Occipital lobe (tissue), 2 donors: ENCODE measurements around the genes TBR1 and SCN9A.

- RAMPAGE, long total RNA: no peak
These were observed 63.6 kb upstream of the PSMD14 start for GRCh38 chr2:161244379-161245234.

DNA sequence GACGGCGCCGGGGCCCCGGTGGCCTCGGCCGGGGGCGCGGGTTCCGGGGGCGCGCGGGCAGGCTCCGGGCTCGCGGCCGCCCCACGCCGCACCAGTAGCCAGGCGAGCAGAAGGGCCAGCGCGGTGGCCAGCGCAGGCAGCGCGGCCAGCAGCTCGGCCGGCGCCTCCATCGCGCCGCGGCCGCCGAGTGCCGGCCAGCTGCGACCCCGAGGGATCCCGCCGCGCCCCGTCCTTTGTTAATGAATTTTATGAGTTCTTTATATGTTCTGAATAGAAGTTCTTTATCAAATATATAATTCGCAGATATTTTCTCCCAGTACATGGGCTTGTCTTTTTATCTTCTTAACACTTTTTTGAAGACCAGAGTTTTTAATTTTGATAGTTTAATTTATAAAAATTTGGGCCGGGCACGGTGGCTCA is 32.9 kb downstream of the PSMD14 start:
- RAMPAGE, long total RNA: no peak

- RAMPAGE, long total RNA: no peak
These were observed 1.6 kb upstream of the TBR1 start for GRCh38 chr2:161414358-161415074.

DNA sequence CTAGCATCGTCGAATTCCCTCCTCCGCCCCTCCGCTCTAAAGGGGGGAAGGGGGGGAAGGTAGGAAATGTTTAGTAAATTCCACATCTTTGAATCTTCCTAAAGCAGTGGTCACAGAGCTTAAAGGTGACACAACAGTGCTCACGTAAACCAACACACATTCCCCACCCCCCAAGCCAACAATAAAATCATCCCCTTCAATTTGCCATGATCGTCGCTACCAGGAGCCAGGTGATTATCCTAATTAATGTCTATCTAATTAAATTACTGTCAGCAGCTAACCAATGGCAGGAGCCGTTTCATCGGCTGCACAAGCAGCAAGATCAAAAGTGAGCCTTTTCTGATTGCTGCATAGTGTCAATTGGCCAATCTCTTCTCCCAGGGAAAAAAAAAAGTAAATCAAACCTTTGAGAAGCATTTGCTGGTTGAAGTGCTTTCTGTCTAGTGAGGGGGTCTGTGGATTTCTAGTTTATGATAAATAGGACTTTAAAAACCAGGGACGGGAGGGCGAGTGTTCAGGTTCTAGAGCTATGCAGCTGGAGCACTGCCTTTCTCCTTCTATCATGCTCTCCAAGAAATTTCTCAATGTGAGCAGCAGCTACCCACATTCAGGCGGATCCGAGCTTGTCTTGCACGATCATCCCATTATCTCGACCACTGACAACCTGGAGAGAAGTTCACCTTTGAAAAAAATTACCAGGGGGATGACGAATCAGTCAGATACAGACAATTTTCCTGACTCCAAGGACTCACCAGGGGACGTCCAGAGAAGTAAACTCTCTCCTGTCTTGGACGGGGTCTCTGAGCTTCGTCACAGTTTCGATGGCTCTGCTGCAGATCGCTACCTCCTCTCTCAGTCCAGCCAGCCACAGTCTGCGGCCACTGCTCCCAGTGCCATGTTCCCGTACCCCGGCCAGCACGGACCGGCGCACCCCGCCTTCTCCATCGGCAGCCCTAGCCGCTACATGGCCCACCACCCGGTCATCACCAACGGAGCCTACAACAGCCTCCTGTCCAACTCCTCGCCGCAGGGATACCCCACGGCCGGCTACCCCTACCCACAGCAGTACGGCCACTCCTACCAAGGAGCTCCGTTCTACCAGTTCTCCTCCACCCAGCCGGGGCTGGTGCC is at the start of gene TBR1:
TSS of gene TBR1 (plus strand) at position 416 of the 1,131 bp plus-strand sequence.
- RAMPAGE, long total RNA: start-site peak on the plus strand centred at position 604 of the sequence, 547 bp wide, 1,427 and 1,390 reads in 2 replicates

- RAMPAGE, long total RNA: no peak
These were observed 106.6 kb downstream of the GRB14 start for GRCh38 chr2:164514314-164515356.

DNA sequence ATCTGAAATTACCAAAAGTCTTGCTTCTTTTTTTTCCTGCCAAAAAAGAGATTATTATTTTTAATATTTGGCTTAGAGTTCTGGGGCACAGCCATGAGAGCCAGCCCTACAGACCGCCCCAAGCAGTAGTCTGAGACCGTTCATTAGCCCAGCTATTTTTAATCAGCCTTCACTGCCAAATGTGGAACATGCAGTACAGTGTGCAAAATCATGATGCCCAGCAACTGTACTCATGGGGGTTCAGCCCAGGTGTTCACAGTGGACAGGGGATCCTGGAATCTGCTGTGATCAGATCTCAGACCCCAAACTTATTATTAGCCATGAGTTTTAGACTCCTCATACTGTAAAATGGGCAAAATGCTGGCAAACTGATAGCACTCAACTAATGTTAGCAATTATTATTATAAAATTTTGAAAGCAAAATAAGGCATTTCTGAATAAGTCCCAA is 60.3 kb downstream of the GRB14 start:
- RAMPAGE, long total RNA: no peak

GRCh38 chr2:164776149-164776817 is 65.3 kb downstream of the COBLL1 start:
- RAMPAGE, long total RNA: no peak

GRCh38 chr2:164785064-164786084 is 56.2 kb downstream of the COBLL1 start:
- RAMPAGE, long total RNA: no peak

DNA sequence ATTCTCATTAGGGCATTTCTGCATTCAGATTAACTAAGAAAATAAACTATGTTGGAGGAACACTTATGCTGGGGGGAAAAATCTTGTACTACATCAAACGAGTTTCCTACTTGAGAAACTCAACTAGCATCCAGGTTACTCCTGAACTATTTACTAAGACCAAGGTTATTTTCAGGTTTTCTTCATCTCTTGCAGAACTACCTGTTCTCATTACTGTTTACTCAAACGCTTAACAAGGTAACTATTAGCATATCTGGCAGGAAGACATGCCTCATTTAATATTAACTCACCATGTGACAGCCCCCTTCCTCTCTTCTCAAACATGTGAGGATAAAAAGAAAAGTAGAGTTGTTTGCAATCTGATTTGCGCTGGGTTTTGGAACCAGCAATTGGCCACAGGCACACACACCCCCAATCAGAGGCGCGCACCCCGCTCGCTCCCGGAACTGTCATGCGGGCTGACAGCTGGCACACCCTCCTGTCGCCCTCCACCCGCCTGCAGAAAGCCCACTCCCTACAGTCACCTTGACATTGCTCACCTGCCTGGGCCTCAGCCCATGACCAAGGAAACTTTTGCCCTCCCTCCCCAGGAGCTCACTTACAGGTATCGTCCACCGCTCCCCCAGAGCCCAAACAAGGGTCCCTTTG is 1.3 kb downstream of the COBLL1 start:
- RAMPAGE, long total RNA: start-site peak on the plus strand centred at position 487 of the sequence, 103 bp wide, 18 and 37 reads in 2 replicates

DNA sequence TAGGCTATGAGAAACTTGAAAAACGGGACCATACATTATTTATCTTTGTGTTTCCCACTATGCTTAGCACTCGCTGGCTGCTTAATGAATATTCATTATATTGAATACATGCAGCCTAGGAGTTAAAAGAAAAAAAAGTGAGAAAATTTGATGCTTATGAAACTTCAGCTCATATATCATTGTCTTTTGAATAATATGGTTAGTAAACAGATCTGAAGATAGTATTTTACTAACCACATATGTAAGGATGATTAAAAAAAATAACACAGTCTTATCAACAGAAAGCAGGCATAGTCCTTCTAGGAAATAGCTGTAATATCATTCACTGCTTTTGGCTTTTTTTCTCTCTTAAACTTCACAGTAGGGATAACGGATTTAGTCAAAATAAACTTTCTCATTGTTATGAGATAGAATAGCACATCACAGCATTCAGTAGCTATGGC is 67.2 kb downstream of the TTC21B start:
- RAMPAGE, long total RNA: no peak

- RAMPAGE, long total RNA: no peak
These were observed 57.0 kb upstream of the SCN1A start for GRCh38 chr2:166184704-166185244.

- RAMPAGE, long total RNA: no peak
These were observed at the start of gene SCN9A for GRCh38 chr2:166375633-166376880. Gene SCN9A, minus strand, starts transcription at chr2:166375944.

- RAMPAGE, long total RNA: no peak
These were observed 8.4 kb upstream of the SCN9A start for GRCh38 chr2:166384243-166384504.

- RAMPAGE, long total RNA: no peak
These were observed 153.7 kb downstream of the STK39 start for GRCh38 chr2:168093630-168094129.

DNA sequence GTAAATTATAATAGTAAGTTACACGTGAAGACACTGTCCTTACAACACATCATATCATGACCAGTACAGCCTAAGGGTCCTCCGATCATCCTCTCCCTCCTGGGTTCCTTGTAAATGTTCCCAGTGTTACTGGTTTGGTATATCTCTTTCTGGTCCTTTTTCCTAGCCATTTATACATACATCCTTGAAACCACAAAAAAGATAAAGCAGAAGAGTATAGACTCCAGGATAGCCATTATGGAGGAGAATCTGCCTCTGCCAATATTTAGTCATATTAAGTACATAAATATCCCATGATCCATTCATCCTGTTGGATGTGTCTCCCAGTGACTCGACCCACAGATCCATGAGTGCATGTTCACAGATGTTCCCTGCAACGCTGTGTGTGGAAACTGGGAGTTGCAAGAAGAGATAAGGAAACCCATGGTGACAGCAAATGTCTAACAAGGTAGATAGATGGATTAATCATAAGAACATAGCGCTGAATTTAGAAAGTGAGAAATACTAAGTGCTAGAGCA is 34.6 kb downstream of the STK39 start:
- RAMPAGE, long total RNA: no peak

DNA sequence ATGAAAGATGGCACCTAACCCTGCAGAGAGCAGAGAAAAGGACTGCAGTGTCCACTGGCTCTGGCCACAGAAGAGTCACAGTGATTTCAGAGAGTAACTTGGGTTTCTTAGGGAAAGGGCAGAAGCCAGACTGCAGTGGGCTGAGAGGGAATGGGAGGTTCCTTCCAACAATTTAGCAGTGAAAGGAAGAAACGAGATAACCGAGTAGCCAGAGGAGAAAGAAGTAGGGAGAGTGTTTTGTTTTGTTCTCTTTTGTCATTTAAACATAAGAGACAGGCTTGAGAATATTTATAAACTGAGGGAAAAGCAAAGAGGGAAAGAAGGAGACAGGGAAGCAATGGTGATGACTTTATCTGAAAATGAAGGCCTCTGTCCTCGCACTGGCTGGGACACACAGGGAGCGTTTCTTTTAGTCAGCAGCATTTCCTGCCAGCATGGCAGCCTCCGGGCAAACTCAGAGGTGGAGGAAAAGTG is 6.5 kb downstream of the STK39 start:
- RAMPAGE, long total RNA: no peak

DNA sequence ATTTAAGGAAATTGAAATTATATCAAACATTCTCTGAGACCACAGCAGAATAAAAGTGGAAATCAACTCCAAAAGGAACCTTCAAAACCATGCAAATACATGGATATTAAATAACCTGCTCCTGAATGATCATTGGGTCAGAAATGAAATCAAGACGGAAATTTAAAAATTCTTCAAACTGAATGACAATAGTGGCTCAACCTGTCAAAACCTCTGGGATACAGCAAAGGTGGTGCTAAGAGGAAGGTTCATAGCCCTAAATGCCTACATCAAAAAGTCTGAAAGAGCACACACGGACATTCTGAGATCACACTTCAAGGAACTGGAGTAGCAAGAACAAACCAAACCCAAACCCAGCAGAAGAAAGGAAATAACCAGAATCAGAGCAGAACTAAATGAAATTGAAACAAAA is 160.9 kb downstream of the CERS6 start:
- RAMPAGE, long total RNA: no peak

DNA sequence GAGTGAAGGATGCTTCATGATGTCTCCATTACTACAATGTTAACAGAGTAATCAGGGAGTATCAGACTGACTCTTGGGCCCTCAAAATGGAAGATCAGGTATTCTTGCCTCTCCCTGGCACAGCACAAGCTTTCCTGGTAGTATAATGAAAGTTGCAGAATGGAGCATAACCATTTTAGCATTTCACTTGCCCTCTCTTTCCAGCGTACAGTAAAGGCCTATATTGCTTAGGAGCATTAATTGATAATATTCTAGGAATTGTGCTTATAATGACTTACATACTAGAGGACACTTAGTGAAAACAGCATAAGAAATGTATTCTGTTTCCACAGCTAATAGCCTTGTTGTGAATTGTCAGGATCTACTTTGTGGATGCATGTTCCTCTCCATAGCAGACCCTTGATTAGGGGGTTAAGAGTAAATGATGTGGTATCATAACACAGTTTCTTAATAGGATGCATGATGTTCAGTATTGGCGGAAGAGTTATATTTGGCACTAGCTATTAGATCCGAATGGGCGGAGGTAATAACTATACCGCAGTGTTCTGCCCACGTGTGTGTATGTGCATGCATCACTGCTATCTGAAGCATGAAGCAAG is 159.8 kb upstream of the NOSTRIN start:
- RAMPAGE, long total RNA: no peak

DNA sequence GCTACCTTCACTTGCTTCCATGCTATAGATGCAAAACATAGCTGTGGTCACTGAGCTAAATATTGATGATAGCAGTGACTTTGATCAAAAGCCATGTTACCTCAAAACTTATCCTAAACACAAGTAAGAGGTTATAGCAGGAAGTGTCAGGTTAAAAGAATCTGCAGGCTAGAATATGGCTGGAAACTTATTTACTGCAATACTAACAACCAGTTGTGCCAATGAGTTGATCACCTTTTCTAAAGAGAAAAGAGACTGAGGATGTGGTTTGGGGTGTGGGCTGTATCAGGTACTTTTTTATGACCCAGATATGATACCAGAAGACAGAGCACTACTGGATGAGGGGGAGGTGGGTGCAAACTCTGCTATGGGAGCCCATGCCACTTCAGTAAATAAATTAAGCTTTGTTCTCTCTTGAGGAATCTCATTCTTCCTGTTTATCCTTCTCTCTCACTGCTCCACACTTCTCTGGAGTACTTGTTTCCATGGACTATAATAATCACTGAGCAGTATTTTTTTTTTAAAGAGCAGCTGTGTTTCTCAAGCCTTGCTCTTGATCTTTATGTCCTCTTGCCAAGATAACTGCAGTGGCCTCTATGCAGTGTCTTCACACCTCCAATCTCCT is 51.3 kb upstream of the NOSTRIN start:
- RAMPAGE, long total RNA: no peak

GRCh38 chr2:168802903-168803764 is 697 bp downstream of the NOSTRIN start:
- RAMPAGE, long total RNA: no peak